Measurements from ENCODE around the gene ADGRL2.

- RRBS, result no CpG with 5 or more reads among the region's 2 CpGs
These were observed 134.8 kb downstream of the PIGK start for GRCh38 chr1:77084460-77084837.

DNA sequence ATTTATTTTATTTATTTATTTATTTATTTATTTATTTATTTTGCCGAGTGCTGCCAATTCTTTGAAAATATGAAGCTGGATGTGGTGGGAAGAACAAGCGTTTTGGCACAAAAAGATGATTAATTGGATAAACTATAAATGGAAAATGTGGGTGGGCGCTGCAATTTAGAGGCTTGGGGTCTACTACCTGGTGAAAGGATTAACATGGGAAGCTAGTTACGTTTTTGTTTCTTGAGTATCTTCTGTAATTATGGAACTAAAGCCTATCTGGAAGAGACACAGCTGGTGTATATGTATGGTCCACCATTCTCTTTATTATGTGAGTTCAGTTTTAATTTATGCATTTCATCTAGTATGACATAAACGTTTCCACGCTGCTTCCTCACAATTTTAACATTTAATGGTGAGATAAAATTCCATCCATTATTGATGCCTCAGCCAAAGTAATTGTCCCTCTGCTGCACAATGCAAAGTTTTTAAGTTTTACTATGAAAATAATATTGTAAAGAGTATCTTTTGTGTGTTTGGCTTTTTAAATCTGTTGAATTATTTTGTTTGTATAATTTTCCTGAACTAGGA lies 573 bp upstream of the PIGK start:
- RRBS, result no CpG with 5 or more reads among the region's 6 CpGs

DNA sequence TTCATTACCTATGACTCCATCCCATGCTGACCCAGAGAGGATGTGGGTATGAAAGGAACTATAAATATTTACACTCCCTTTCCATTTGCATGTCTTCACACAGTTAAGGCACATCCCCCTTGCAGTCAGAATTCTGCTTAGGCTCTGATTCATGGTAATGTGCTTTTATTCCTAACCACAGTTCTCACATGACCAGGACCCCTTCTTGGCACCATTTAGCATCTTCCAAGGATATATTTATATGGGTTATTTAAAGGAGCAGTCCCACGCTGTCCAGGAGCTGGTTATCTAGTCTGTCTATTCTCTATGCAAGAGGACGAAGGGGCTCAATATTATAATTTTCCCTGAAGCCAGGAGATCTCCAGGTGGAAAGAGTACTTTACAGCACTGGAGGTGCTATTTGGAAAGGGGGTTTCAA lies 89.2 kb downstream of the AK5 start:
- RRBS, result no CpG with 5 or more reads among the region's 2 CpGs

DNA sequence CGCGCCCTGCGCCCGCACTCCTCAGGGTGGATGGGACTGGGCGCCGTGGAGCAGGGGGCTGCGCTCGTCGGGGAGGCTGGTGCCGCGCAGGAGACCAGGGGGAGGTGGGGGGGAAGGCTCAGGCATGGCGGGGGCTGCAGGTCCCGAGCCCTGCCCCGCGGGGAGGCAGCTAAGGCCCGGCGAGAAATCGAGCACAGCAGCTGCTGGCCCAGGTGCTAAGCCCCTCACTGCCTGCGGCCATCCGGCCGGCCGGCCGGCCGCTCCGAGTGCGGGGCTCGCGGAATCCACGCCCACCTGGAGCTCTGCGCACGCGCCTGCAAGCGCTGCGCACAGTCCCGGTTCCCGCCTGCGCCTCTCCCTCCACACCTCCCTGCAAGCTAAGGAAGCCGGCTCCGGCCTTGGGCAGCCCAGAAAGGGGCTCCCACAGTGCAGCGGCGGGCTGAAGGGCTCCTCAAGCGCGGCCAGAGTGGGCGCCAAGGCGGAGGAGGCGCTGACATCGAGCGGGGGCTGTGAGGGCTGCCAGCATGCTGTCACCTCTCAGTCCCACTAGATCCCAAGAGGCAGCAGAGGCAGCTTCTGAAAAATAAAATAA lies 150.6 kb downstream of the ZZZ3 start:
- RRBS, result 45% methylated on average over 2 of the region's 48 CpGs

DNA sequence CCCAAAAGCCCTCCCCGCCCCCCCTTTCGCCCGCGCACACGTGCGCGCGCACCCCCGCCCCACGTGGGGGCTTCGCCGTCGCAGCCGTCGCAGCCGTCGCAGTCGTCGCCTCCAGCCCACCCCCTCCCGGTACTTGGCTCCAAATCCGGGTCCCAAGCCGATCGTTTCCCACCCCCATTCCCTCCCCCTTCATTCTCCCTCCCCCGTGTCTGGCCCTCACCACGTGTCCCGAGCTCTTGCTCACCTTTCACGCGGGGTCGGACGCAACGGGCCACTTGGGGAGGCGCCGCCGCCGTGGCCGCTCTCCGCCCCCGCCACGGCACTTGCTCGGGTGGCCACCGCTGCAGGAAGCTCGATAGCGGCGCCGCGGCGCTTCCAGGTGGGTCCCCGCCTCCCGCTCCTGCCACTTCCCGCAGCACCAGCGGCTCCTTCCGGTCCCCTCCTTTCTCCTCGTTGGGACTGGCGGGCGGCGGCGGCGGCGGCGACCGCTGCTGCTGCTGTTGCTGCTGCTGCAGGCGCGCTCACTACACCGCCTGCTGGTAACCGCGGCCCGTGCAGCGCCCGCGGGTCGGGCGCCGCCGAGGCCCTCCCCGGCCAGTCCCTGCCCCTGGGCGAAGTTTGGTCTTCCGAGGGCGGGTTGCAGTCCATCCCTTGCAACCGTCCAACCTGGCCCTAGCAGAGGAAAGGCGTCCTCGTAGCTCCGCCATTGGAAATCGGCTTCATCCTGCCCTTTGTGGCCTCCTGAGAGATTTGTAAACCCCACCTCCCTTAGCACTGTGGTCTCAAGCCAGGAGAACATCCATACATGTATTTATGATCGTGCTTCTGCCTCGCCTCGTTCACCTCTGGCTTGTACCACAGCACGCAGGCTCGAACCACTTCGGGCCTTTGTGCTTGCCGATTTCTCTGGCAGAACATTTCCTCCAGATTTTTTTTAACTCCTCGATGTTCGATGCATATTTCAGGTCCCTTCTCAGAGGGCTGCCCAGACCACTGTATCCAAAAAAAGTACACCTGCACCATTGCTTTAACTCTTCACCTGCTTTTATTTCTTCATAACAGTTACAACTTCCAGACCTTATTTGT lies 903 bp upstream of the ZZZ3 start:
- RRBS, result no CpG with 5 or more reads among the region's 92 CpGs

GRCh38 chr1:77736753-77736980 lies 23.0 kb downstream of the USP33 start:
- RRBS, result no CpG with 5 or more reads among the region's 5 CpGs

DNA sequence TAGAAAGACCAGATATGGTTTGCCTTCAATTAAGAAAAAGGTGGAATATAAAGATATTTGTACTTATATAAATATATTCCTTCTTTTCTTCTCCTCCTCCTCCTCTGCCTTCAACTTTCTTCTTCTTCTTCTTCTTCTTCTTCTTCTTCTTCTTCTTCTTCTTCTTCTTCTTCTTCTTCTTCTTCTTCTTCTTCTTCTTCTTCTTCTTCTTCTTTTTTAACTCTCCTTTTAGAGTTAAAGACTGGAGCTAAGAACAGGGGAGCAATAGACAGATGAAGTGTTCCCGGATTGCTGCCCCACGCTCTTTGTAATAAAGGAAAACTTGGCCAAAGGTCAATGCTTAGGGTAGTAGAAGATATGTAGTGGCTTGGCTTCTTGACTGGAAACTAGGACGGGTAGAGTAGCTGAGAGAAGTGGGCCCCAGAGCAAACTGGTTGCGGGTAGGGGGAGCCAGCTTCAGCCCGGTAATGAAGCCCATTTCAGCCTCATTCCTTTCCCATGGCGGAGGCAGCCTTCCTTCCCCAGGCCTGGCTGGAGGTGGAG lies 556 bp upstream of the NEXN start:
- RRBS, result no CpG with 5 or more reads among the region's 6 CpGs

GRCh38 chr1:77943646-77944416 lies 35.0 kb downstream of the FUBP1 start:
- RRBS, result no CpG with 5 or more reads among the region's 9 CpGs

DNA sequence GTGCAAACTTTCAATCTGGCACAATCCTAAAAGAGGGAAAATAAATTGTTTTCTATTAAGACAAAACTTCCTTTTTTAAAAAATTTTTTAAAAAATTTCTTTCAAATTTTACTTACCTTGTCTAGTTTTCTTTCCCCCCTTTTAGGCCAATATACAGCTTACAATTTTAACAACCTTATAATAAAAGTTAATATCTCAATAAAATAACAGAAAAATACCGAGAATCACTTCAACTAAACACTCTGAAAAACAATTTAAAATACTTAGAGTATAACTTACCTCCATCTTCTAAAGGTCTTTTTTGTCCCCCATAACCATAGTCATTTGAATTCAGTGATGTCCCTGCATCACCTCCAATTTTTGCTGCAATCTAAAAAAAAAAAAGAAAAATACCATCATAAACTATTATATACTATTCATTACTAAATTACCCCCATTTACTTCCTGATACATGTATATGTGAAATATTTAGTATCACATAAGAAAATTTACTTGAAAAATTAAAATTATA lies 9.2 kb downstream of the FUBP1 start:
- RRBS, result no CpG with 5 or more reads among the region's 1 CpG

- RRBS, result no CpG with 5 or more reads among the region's 11 CpGs
These were observed 4.7 kb upstream of the FUBP1 start for GRCh38 chr1:77983245-77984265.

DNA sequence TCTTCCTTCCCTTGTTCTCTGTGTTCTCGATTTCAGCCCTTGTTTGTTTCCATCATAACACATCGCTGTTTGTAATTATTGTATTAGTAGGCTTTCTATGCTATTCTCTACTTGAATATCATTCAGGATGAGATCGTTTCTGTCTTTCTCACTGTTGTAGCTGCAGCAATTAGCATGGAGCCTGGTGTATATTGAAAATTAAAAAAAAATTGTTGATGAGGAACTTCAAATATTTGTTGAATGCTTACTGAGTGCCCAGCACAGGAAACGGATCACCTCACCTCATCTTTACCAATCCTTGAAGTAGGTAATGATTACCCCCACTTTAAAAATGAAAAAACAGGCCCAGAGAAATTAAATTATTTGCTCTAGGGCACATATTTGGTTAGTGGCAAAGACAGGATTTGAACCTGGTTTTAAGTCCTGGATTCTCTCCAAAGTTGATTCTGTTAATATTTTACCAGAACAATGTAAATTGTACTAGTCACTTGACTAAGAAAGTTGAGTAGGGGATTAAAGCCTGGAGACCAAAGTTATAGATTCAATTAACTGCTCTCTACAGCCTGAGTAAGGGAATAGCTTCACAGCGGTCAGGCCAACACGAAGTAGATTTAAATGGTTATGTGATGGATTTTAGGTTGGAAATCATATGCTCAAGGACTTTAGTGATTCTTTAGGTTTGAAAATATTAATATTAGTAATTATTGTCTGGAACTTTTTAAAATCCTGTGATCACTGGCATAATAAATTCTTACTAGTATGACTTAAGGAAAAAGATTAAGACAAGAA lies 97.9 kb downstream of the GIPC2 start:
- RRBS, result no CpG with 5 or more reads among the region's 6 CpGs

DNA sequence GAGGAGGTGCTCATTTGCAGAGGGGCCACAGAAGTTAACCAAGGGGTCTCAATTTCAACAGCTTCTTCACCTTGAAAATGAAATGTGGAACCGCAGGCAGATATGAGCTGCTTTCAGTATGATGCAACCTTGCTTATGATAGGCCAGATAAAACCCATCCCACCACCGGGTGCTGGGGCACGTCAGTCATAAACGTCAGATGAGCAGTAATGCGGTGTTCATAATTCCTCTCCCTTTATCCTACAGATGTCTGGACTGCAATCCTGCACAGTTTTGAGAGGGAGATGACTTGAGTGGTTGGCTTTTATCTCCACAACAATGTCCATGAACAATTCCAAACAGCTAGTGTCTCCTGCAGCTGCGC lies 1.6 kb downstream of the PTGFR start:
- RRBS, result no CpG with 5 or more reads among the region's 6 CpGs

- RRBS, result no CpG with 5 or more reads among the region's 14 CpGs
These were observed 1.6 kb downstream of the IFI44 start for GRCh38 chr1:78651074-78651730.

DNA sequence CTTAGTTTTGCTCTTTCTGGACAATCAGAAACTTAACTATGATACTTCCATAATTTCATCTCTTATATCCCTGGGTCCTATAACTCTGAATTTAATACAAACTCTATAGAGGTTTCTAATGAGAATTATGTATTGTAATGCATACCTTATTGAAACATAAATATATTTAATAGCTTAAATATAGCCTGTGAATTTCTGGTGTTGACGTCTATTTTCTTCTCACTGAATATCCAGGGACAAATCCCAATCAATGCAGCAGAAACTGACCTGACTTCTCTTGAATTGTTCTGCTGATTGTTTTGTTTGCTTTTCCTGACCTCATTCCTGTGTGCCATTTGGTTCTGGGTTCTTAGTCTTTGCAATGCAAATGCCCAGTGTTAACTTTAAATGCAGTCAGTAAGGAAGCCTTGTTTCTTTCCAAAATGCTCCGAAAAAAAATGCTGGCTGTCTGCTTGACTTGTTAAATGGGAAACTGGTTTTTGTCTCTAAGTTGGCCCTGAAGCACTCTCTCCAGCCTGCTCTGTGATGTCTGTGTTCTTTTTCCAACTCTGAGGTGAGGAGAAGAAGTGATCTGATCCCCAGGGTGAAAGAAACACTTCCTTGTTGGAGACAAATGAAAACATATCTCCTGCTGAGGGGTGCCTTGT lies 256.1 kb upstream of the ADGRL4 start:
- RRBS, result no CpG with 5 or more reads among the region's 2 CpGs

GRCh38 chr1:80640966-80641411 lies 1159.7 kb upstream of the ADGRL2 start:
- RRBS, result no CpG with 5 or more reads among the region's 3 CpGs

- RRBS, result under 1% methylated on average over 21 of the region's 70 CpGs
These were observed at the start of gene ADGRL2 for GRCh38 chr1:81800787-81801641. TSS of gene ADGRL2 (plus strand) at chr1:81800934.

DNA sequence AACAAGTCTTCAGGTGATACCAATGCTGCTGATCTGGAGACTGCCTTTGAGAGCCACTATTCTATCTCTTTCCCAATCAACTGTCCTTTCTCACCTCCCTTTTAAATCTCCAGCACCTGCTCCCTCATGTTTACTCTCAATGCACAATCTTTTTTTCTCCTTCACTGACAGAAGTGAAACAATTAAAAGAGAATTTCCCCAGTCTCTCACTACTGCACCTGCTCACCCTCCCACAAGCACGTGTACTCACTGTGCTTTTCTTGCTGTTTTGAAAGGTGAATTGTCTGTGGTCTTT lies 519.2 kb downstream of the TTLL7 start:
- RRBS, result no CpG with 5 or more reads among the region's 1 CpG

DNA sequence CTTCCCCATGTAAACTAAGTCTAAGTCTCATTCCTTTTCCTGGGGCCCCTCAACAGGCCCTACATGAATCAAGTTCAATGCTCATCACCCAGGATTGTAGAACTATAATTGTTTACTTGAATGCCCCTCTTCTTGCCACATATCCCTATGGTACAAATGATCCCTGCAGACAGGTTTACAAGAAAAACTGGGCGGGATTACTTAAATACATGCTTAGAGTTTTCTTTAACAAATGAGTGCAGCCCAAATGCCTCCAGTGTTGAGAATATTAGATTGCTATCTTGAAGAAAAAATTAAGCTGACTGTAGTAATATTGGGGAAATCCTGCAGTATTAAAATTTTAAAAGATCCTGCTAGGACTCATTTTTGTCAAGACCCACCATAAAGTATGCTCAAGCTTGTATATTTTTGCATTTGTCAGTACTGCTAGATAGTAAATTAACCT lies 331.2 kb downstream of the TTLL7 start:
- RRBS, result no CpG with 5 or more reads among the region's 1 CpG

- RRBS, result no CpG with 5 or more reads among the region's 2 CpGs
These were observed 232.7 kb downstream of the TTLL7 start for GRCh38 chr1:83766222-83766710.

DNA sequence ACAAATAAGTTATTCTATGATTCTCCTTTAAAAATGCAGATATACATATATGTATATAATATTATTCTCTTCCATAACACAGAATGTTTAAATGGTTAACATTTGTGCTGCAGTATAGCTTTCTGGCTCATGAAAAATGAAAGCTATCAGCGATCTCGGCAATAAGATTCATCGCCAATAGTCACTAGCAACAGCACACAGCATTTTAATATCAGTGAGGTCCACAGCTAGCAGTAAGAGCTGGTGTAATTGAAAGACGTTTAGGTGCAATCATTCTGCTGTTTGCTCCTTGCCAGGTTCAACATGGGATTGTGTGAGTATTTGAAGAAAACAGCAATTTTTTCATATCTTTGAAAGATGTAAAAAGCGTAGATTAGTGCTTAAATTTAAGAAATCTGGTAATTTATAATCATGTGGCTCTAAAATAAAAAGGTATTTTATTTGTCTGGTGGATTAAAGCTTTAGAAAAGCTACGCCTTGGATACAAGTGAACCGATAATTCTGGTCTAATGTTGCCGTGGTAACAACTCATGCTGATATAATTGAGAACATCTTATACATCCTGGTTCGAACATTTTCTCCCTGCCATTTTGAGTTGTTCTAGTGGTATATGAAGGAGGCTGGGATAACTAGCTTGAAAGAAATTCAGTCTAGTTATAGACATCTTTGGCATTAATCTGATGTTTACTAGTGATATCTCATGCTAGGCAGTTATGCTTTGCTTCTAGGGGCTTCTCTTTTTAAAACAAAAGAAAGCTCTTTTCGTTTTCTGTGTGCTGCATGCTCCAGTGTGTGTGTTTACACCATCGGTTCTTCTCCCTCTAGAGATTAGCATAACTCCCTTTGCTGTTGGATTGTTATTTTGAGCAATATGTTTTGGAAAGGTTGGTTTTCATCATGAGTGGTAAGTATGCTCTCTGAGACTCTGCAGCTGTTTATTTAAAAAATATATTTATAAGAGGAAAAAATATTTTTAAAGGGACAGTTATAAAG lies 20.3 kb downstream of the PRKACB start:
- RRBS, result no CpG with 5 or more reads among the region's 11 CpGs

All from amniotic epithelial cell (primary cell).